WTC11 (cell line): ENCODE measurements around a stretch of chr1.

- PRO-cap, result no peak
Measured at GRCh38 chr1:9723801-9724587, 72.5 kb downstream of the PIK3CD start.

- PRO-cap, result no peak
Measured at GRCh38 chr1:9839480-9839836, 15.7 kb upstream of the CLSTN1 start.

DNA sequence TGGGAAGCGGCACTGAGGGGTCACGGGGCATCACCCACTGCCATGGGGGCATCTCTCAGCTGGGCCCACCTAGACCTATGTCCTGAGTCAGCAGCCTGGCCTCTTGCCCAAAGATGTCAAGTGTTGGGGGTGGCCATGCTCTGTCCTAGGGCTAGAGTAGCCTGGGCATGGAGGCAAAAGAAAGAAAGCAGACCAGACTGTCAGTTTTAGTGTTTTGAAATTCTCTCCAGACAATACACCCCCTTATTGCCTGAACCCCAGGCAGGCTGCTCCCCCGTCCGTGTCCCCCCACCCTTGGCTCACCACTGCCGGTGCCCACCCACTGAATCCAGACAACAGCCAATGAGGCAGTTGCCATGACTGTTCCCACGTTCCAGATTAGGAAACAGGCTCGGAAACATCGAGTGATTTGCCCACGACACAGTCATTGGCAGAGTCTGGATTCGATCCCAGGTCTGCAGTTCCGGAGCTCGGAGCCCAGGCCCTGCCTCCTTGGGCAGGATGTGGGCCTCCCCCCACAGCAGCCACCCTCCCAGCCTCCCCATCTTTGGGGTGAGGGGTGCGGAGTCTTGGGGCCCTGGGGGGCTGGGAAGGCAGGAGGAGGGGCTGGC lies 20.2 kb upstream of the CLSTN1 start:
- PRO-cap, result no peak

DNA sequence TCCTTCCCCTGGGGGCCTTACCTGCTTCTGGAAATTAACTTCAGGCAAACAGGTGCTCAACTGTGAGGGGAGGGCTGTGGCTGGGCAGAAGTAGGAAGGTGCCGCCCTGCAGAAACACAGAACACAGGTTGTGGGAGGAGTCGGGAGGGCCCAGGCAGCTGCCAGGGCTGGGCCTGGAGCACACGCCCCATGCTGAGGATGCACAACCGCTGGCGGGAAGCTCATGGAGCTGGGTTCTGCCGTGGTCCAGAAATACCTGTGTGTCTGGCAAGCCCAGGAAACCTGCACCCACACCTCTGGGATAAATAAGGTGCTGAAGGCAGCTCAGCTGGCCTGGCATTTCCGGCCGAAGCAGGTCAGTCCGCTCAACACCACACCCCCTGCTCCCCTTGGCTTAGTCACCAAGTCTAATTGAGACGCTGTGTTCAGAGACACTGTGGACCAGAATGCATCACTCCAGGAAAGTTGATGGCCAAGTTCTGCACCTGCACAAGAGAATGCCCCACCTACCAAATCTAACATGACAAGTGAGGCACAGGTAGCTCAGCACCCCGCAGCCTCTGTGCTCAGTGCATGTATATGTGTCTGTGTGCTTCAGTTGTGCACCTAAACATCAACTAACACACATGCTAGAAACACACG lies 32.1 kb downstream of the CTNNBIP1 start:
- PRO-cap, result no peak

GRCh38 chr1:9901213-9902246 lies 8.5 kb downstream of the CTNNBIP1 start:
- PRO-cap, result no peak

- PRO-cap, result no peak
Measured at GRCh38 chr1:10161590-10162307, 48.6 kb upstream of the KIF1B start.

DNA sequence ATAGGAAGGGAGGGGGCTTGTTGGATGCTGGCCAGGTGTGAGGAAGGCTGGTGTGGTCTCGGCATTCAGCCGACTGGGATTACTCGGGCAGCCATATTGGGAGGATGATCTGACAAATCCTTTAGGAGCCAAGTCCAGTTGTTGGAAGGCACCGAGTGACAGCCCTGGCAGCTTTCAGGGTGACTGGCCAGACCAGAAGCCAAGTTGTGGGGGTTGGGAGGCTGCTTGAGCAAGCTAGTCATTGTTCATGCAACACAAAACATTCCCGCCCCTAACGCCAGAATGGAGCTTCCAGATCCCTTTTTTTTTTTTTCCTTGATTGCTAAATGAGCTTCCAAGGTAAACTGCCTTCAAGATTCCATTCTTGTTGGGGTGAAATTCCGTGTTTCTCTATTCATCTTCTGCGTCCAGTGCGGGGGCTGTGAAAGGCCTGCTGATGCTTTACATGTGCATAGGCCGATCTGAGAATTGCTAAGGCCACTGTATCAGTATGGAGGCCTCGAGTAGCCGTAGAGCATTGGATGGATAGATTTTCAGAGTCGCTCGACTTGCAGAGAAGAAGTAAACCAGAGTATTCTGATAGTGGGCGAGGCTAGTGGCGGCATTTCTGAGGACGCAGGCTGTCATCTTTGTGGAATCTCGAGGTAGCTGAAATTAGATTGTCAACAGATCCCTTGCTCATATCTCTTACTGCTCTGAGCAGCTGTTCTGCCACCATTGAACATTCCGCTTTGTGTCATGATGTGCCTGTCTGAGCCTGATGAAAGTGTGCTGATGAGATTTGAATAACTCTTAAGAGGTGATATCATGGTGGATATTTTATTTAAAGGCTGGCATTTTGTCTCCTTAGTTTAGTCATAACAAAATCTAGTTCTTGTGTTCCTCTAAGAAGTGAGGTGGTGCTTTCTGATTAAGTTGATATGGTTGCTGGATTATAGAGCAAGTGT lies 1.3 kb downstream of the KIF1B start:
- PRO-cap, result no peak

- PRO-cap, result no peak
Measured at GRCh38 chr1:10296811-10297410, 86.5 kb downstream of the KIF1B start.

- PRO-cap, result no peak
Measured at GRCh38 chr1:10387418-10388213, 11.2 kb upstream of the PGD start.

- PRO-cap, result no peak
Measured at GRCh38 chr1:10388214-10388657, 10.6 kb upstream of the PGD start.

GRCh38 chr1:10495910-10496482 lies 21.2 kb downstream of the PEX14 start:
- PRO-cap, result no peak

DNA sequence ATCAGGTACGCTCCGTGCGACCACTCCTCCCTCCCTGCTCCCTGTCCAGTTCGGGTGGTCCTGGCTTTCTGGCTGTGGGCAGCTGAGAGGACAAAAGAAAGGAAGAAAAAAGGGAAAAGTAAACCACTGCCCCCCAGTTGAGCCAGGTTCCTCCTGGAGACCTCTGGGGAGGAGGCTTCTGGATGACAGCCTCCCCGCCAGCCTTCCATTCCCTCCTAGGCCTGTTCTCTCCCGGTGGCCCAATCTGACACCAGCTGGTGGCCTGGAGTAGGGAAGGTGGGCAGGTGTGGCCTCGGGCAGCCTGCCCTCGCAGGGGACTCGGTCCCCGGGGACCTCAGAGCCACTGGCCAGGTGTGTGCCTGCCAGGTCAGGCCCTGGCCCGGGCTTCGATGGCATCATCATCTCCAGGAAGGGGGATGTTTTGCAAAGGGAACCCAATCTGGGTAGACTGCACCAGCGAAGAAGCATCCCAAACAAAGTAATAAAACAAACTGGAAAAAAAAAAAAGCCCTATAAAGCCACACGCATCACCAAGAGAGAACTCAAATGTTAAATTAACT lies 159.0 kb downstream of the CASZ1 start:
- PRO-cap, result no peak

DNA sequence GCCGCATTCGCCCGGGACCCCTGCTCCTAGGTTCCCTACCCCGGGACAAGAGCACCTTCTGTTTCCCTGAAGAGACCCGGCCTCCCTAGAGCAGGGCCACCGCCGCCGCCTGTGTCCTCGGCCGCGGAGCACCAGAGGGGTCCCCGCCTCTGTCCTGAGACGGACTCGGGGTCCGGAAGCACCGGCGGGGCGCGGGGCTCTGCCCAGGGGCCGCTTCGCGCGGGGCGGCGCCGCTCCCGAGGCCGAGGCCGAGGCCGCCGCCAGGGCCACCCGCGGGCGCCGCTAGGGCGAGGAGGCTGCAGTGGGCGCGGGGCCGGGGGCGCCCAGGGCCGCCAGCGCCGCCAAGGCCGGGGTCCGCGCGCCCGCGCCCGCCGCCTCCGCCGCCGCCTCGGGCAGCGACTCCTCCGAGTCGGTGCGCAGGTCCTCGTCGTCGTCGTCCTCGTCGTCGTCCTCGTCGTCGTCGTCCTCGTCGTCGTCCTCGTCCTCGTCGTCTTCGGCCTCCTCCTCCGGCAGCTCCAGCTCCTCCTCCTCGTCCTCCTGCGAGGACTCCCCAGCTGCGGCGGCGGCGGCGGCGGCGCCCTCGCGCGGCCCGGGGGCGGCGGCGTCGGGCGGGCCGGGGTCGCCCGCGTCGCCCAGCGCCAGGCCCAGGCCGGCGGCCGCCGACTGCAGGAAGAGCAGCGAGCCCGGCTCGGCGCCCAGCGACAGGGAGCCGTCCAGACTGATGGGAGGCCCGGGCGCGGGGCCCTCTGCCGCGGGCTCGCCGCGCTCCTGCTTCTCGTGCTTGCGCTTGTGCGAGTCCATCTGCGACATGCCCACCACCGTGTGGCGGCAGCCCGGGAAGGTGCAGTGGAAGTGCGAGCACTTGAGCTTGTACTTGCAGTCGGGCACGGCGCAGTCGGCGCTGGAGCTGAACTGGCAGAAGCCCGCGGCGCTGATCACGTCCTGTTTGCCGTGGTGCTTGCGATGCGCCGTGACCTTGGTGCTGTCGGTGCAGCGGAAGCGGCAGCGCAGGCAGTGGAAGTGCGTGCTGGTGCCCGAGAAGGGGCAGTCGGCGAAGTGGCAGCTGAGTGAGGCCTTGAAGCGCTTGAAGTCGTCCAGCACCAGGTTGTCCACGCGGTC lies 157.4 kb downstream of the CASZ1 start:
- PRO-cap, result unidirectional peak, plus-strand start at position 159 of the sequence; unidirectional peak, minus-strand start at position 403 of the sequence; unidirectional peak, minus-strand start at position 549 of the sequence

GRCh38 chr1:10653298-10654368 lies 142.8 kb downstream of the CASZ1 start:
- PRO-cap, result no peak

DNA sequence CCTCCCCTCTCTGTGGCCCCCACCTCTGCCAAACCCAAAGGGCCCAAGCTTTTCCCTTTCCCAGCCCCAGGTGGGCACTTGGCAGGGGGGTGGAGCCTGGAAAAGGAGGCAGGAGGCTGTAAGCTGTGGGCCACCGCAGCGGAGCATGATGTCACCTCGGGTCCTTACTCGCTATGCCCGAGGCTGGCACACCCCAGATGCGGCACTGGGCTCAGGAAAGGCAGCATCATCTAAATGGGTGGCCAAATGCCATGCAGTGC lies 124.9 kb downstream of the CASZ1 start:
- PRO-cap, result no peak

DNA sequence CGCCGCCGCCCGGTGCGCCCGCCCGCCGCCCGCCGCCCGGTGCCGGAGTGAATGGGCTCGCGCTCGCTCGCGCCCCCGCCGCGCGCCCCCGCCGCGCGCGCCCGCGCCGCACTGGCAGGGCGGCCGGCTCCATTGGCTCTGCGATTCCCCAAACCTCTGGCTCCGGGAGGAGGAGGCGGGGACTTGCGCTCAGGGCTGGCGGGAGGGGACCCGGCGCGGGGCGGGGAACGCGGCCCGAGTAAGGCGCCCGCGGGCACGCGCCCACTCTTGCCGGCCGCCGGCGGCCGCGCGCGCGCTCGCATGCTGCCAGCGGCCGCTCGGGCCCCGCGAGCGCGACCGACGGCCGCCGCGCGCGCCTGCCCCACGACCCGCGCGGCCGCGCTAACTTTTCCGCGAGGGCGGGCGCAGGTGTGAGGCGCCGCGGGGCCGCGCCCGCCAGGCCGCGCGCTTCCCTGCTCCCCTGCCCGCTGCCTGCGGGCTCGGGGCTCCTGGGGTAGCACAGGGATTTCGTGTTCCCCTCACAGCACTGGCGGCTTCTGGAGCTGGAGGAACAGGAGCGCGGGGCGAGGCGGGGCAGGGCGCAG lies 101.7 kb downstream of the CASZ1 start:
- PRO-cap, result bidirectional peak, plus-strand start at position 264 of the sequence, minus-strand start at position 158 of the sequence; bidirectional peak, plus-strand start at position 521 of the sequence, minus-strand start at position 538 of the sequence

DNA sequence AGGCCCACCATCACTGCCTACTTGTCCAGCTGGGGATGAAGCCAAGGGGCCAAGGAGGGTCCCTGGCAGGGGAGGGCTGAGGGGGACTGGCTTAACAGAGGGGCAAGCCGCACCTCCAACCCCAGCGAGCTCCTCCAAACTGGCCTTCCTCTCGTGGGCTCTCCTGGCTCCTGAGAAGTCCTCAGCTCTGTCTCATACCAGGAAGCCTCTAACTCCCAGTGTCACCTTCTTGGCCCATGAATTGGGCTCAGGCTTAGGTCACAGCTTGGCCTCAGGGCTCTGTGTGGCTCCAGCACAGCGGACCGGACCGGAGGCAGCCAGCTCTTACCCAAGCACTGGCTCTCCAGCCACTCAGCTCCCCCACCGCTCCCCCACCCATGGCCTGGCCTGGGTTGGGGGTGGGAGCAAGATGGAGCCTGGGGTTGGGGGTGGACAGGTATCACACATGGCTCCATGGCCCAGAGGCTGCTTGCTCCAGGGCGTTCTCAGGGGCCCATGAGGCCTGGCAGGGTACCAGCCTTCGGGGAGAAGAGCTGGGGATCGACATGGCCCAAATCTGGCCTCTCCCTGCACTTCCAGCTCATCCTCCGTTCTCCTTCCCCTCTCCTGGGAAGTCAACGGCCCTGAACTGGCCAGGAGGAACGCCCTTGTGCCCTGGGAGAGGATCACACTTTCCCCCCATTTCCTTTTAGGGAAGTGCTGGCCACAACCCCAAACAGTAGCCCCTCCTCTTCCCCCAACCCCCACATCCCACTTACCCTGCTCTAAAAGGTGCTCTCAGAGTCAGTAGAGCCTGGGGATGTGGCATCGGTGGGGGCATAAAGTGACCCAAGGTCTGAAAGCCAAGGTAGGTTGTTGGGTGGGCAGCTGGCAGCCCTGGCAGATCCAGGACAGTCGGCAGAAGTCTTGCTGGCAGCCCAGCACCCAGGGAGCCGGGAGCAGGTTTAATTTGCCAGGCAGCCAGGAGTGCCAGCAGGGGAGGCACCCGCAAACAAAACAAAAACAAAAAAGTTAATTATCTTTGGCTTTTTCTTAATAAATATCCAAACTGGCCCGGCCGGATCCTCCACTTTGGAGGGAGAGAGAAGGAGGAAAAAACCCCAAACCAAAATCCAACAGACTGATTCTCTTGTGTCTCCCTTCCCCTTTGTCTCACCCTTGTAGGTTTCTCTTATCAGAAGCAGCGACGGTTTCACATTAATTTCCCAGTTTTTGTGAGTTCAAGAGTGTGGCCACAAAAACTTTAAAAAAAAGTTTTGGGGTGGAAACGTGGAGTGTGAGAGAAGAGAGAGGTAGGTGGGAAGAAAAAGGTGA lies 97.4 kb downstream of the CASZ1 start:
- PRO-cap, result no peak

DNA sequence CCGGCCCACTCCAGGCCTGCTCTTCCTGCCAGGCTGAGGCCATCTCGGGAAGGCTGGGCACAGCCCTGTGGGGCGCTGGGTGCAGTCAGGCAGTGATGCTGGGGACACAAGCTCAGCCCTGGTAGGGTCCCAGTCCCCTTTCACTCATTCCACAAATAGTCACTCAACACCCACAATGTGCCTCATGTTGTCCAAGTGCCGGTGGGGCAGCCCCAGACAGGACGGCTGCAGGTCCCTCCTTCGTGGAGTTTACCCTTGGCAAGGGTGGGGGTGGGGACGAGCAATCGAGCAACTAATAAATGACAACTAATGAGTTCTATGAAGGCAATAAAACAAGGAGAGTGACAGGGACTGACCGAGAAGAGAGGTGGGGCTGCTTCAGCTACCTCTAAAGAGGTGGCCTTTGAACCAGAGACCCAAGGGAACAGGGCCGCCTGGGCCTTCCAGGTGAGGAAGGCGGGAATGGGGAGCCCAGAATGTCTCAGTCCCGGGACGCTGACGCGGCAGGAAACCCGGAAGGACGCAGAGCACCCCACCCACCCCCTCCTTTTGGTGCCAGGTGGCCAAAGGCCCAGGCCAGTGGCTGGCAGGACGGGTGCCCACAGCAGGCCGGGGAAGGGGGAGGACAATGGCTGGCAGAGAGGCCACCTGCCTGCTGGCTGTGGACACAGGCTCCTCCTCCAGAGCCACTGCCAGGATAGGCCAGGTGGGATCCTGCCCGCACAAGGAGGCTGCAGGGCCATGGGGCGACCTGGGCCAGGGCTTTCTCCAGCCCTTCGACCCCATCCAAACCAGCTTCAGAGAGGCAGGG lies 58.4 kb downstream of the CASZ1 start:
- PRO-cap, result unidirectional peak, plus-strand start at position 723 of the sequence

- PRO-cap, result no peak
Measured at GRCh38 chr1:10761345-10762696, 34.6 kb downstream of the CASZ1 start.

GRCh38 chr1:10774697-10775606 lies 21.5 kb downstream of the CASZ1 start:
- PRO-cap, result no peak